Stomach (tissue), 7 donors: Measurements from ENCODE around the genes STAG1 and ZBTB38.

DNA sequence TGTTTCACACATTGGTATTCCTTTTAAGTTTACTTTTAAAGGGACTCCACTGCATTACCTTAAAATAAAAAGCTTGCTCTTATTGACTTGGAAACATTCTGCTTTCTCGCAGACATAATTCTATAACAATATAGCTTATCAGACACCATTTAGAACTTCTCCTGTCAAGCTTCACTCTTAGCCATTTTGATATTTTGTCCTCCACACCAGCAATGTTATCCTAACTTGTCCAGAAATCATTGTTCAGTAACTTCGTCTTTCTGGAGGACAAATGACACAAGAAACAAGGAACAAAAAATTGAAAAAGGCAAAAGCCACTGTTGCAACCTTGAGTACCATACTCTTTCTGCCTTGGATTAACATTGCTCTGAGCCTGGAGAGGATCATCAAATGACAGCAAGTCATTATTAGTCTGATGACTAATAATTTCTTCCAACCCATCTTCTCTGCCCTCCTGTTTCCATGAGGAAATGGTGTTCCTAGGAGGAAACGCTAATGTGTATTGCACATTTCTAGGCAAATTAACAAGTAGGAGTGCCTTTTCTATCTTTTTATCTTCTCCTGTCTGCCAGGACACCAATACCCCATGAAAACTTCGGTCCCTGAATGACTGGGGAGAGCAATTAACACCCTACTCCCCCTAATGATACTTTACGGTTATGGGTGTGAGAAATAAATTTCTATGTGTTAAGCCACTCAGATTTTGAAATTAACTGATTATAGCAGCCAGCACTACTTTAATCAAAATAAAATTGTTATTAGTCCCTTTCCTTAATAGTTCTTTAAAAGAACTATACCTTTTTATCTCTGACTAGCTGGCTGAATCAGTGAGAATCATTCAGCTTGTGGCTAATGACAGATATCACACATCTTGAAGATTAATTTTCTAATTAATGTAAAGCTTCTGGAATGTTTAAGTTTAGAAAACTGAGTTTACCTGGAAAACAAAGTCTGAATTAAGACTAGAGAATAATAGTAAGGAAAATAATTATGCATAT is 154.0 kb downstream of the PCCB start:
- PRO-cap = no peak
- RAMPAGE, long total RNA, 5 experiments = start-site peak on the minus strand in 1 of 5 experiments, centred at position 552 of the sequence, 15 reads per replicate
- RRBS = no CpG with 5 or more reads among the region's 5 CpGs

DNA sequence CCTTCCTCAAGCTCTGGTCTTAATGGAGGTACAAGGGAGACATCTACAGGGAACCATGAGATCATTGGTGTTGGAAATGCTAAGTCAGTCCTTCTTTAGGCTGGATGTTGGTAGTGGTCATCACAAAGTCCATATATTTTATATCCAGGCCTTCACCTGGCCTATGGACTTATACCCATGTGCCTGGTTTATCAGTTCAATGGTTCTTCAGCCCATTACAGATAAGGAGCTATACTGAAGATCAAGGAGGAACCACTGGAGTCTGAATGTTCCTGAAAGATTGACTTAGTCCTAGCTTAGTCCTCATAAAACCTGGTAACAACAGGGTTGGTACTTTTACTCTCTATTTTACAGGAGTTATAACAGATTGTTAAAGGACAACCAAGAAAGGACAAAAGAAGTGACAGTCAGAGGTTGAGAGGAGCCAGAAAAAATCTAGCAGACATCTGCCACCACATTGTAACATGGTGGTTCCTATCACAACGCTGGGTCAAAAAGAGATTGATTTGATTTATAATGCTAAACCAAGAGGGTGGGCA is 134.8 kb downstream of the STAG1 start:
- PRO-cap = no peak
- RAMPAGE, long total RNA, 5 experiments = no peak in any of the 5 experiments
- RRBS = no CpG with 5 or more reads among the region's 1 CpG

DNA sequence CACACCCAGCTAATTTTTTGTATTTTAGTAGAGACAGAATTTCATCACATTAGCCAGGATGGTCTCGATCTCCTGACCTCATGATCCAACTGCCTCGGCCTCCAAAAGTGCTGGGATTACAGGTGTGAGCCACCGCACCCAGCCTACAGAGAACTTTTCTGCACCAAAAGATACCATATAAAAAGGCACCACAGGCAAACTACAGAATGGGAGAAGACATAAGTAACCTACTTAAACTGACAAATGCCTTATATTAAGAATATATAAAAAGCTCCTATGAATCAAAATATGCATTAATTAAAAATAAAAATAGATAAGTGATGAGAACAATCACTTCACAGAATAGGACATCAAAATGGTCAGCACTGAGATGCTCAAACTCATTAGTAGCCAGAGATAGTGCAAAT is 40.0 kb downstream of the STAG1 start:
- PRO-cap = no peak
- RAMPAGE, long total RNA, 5 experiments = start-site peak on the minus strand in 2 of 5 experiments, centred at position 161 of the sequence, 7 to 11 reads per replicate
- RRBS = no CpG with 5 or more reads among the region's 3 CpGs

- PRO-cap = bidirectional peak, plus-strand start at chr3:136751937, minus-strand start at chr3:136751783; unidirectional peak, minus-strand start at chr3:136752046; unidirectional peak, minus-strand start at chr3:136752107; bidirectional peak, plus-strand start at chr3:136752671, minus-strand start at chr3:136752378
- RAMPAGE, long total RNA, 5 experiments = start-site peak on the minus strand in 5 of 5 experiments, at chr3:136752205-136752540 at its widest, 21 to 210 reads per replicate
- RRBS = 1% methylated on average over 69 of the region's 131 CpGs
Measured at GRCh38 chr3:136751627-136752568, at the start of gene STAG1. STAG1 (minus strand) TSS chr3:136752378.

DNA sequence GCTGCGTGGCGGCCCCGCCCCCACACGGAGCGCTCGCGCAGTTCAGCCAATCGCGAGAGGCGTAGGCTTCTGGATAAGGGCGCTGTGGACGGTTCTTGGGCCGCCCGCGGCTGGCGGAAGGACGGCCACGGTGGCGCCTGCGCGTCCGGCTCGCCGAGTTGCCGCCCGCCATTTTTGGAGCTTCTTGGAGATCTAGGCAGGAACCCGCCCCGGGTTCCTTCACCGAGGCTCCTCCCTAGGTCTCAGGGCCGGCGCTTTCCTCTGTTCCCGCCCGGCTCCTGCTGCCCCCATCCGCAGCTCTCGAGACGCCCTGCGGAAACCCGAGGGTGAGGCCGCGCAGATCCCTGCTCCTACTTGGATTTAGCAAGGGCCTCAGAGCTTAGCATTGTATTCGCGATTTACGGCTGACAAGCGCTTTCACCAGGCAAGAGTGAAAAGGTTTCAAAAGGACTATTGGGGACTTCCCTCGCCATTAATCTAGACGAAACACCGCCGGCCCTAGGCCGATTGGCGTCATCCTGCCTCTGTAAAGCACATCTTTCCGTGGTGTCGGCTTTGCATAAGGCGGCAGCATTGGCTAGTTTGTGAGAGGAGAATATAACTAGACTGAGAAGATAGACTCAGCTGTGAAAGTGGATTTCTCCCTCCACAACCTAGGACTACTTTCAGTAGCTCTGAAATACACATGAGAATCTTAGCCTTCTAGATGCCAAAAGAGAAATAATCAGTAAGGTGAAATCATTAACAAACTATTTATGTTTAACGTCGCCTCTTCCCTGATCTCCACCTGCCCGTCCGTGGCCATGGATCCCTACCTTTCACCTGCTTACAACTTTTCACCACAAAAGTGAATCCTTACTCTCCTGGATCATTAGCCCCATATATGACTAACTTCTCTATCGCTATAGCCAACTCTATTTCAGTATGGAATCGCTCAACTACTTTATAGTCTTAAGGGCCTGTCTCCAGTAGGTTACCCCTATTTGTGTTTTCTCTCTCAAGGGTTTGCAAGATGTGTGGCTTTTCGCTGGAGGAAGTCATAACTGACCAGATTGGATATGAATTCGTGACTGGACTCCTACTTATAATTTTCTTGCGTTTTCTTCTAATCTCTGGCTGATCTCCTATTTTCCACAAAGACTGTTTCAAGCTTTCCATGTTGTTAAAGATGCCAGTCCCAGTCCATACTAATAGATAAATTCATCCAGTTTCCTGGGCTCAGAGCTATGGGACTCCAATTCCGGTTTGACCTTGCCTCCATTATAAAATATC is 827 bp upstream of the STAG1 start:
- PRO-cap = bidirectional peak, plus-strand start at position 103 of the sequence, minus-strand start outside the sequence; bidirectional peak, plus-strand start at position 536 of the sequence, minus-strand start at position 531 of the sequence
- RAMPAGE, long total RNA, 5 experiments = no peak in any of the 5 experiments
- RRBS = 3% methylated on average over 7 of the region's 63 CpGs

GRCh38 chr3:136893631-136894203 is 31.7 kb downstream of the NCK1 start:
- PRO-cap = no peak
- RAMPAGE, long total RNA, 5 experiments = no peak in any of the 5 experiments
- RRBS = no CpG with 5 or more reads among the region's 3 CpGs

GRCh38 chr3:136969425-136969907 is 11.7 kb downstream of the IL20RB start:
- PRO-cap = no peak
- RAMPAGE, long total RNA, 5 experiments = no peak in any of the 5 experiments
- RRBS = no CpG with 5 or more reads among the region's 21 CpGs

- PRO-cap = no peak
- RAMPAGE, long total RNA, 5 experiments = no peak in any of the 5 experiments
- RRBS = no CpG with 5 or more reads among the region's 5 CpGs
Measured at GRCh38 chr3:137009933-137010448, 52.2 kb downstream of the IL20RB start.

DNA sequence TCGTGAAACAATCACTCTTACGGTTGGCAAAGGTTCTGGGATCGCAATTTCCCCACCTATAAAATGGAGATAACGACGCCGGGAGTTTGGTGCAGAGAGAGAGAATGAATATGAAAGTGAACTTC is 246 bp upstream of the ARMC8 start:
- PRO-cap = no peak
- RAMPAGE, long total RNA, 5 experiments = no peak in any of the 5 experiments
- RRBS = 1% methylated on average over 3 of the region's 6 CpGs

DNA sequence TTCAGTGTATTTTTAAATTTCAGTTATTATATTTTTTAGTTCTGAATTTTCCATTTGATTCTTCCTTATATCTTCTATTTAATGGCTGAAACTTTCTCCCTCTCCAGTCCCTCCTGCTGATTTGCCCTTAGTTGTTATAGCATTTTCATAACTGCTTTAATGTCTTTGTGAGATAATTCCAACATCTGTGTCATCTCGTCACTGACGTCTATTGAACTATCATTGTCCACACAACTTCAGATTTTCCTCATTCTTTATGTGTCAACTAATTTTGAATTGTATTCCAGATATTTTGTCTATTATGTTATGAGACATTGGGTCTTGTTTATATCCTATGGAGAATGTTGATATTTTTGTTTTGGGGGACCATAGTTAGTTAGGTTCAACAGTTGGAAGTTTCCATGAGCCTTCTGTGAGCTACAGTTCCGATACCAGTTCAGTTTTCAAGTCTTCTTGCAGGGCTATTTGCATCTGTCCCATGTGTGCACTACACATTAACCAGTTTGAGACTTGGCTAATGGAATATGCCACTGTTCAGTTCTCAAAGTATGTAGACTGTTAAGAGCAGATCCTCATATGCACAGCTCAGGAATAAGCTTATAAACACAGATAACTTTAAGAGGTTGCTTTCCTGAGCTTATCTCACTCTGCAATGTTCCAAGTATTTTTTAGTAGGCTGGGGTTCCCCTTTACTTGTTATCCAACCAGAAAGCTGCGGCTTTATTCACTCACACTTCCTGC is 108.9 kb downstream of the PIK3CB start:
- PRO-cap = no peak
- RAMPAGE, long total RNA, 5 experiments = start-site peak on the minus strand in 1 of 5 experiments, centred at position 555 of the sequence, 6 reads per replicate
- RRBS = no CpG with 5 or more reads among the region's 4 CpGs

DNA sequence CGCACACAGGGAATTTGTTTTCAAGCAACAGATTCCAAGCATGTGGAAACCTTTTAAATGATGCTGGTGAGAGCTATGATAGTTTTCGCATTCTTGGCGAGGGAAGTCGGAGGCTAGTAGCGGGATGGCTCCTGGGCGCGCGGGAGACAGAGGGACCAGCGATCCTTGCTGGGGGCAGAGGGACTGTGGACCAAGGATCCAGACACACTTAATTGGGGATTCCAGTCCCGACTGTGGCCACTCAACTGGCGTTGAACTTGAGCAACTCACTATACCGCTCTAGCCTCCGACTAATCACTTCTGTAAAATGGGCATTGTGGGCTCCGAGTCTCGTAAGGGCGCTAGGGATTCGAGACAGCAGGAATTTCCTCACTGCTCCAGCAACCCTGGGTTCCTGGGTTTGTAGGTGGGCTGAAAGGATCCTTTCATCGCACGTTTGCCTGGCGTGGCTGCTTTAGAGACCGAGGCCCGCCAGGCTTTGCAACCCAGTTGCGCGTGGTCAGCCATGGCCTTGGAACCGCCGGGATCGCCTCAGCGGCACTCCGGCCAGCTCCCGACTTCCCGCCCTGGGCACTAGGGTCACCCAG is 10.2 kb downstream of the FOXL2 start:
- PRO-cap = no peak
- RAMPAGE, long total RNA, 5 experiments = no peak in any of the 5 experiments
- RRBS = 4% methylated on average over 3 of the region's 31 CpGs

DNA sequence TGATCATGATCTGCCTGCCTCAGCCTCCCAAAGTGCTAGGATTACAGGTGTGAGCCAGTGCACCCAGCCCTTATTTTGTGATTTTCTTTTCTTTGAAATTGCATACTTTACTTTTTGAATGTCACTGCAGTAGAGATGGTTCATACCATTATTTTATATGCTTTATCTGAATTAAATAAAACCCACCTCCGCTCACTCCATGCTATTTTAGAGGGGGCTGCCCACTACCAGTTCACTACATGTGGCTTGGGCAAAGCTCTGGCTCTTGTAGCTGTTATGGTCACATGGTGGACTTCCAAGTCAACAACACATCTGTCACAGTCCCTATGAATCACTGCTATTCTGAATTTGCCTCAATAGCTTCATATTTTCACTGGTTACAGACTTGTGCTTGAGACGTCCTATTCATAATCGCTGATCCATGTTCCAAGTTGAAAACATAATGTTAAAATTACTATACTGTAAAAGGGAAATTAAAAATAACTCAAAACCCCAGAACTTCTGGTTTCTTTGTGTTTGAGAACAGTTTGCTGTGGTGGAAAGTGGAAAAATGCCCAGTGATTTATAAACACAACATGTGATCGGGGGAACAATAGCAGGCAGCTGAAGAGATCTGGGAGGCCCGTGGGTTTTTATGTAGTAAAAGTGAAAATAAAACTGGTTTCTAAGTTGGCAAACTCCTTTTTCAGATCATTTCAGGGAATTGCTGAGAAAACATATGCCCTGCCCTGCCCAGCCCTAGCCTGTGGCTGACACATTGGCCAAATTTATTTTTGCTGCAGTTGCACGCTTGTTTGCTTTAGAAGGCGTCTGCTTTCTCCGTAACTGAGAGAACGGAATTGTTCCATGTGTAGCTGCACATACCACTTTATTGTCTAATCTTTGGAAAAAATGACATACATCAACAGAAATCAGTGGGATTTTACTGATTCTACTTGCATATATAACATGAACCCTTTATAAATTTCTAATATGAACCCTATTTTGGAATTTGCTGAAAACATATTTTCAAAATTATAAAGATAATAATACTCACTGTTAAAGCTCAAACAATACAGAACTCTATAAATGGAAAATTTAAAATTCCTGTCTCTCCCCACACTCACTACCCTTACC is 128.9 kb upstream of the PRR23C start:
- PRO-cap = no peak
- RAMPAGE, long total RNA, 5 experiments = no peak in any of the 5 experiments
- RRBS = no CpG with 5 or more reads among the region's 9 CpGs

DNA sequence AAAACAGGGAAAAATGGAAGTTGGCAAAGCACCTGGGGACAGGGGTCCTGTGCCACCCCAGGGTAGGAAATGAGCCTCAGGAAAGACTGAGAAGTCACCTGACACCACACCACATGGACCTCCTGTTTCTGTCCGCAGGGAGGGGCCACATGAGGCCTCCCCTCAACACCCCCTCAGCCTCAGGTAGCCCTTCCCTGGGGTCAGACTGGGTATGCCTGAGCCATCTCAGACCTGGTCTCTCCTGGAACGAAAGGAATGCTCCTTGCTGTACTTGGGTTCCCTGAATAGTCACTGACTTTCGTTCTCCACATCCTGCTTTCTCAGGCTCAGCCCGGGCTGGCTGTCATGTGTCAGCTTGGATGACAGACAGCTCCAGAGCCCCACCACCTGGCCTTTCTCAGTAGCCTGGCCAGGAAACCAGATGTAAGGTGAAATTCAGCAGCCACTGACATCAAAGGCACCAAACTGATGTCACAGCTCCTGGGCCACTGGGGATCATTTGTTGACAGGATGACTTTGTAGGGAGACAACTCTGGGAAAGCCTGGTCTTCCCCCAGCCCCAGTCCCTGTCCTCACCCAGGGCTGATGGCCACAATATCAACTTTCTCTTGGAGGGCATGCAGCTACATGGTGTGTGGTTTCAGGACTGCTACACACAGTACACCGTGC is 141.5 kb upstream of the MRPS22 start:
- PRO-cap = no peak
- RAMPAGE, long total RNA, 5 experiments = no peak in any of the 5 experiments
- RRBS = no CpG with 5 or more reads among the region's 5 CpGs

DNA sequence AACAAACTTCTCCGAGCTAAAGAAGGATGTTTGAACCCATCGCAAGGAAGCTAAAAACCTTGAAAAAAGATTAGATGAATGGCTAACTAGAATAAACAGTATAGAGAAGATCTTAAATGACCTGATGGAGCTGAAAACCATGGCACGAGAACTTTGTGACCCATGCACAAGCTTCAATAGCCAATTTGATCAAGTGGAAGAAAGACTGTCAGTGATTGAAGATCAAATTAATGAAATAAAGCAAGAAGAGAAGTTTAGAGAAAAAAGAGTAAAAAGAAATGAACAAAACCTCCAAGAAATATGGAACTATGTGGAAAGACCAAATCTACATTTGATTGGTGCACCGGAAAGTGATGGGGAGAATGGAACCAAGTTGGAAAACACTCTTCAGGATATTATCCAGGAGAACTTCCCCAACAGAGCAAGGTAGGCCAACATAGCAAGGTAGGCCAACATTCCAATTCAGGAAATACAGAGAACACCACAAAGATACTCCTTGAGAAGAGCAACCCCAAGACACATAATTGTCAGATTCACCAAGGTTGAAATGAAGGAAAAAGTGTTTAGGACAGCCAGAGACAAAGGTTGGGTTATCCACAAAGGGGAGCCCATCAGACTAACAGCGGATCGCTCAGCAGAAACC is 16.4 kb upstream of the COPB2 start:
- PRO-cap = no peak
- RAMPAGE, long total RNA, 5 experiments = start-site peak on the plus strand in 1 of 5 experiments, centred at position 447 of the sequence, 5 reads per replicate
- RRBS = no CpG with 5 or more reads among the region's 6 CpGs

DNA sequence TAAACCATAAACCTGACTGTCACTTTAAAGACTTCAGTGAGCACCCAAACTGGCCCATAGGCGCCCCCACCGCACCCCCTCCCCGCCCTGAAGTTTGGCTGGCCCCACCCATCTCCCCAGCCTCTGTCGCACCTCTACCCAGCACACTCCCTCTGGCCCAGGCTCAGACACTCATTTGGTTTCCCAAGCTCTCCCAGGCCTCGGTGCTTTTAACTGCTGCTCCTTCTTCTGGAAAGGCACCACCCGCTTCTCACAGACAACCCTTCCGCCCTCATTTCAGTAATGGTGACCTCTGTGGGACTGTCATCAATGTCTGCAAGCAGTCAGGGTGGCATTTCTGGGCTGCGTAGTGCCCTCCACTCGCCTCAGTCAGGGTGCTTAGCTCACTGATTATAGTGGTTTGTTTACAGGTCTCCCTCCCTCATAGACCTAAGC is 367.6 kb upstream of the TRIM42 start:
- PRO-cap = no peak
- RAMPAGE, long total RNA, 5 experiments = no peak in any of the 5 experiments
- RRBS = no CpG with 5 or more reads among the region's 9 CpGs

DNA sequence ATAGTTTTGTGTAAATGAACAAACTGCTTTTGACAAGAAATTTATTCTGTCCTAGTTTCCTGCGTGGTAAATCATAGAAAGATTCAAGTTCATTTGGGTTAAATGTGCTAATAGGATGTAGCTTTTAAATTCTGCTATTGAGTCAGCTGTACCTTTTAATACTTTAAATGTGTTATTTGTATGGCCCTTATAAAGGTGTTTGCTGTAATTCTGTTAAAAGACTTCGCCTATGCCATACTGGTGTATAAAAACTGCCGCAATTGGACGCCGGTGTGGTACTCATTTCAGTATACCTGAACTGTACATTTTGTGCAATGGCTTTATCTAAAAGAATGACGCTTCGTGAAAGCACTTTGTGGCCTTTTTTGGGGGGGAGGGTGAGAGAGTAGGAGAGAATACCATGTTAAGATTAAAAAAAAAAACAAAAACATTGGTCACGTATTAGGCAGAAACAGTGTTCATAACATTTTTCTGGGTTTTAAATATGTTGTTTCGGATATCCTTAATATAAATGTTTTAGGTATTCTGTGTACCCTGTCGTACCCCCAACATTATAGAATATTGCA is 36.0 kb downstream of the SLC25A36 start:
- PRO-cap = no peak
- RAMPAGE, long total RNA, 5 experiments = no peak in any of the 5 experiments
- RRBS = no CpG with 5 or more reads among the region's 10 CpGs

- PRO-cap = bidirectional peak, plus-strand start at chr3:141368504, minus-strand start at chr3:141368266; bidirectional peak, plus-strand start at chr3:141368752, minus-strand start at chr3:141368777
- RAMPAGE, long total RNA, 5 experiments = start-site peak on the plus strand in 4 of 5 experiments, at chr3:141368303-141368786 at its widest, 17 to 53 reads per replicate
- RRBS = 9% methylated on average over 12 of the region's 31 CpGs
Measured at GRCh38 chr3:141367948-141369157, at the start of gene ZBTB38. ZBTB38 (plus strand) TSS chr3:141368504.

GRCh38 chr3:141383504-141384274 is 15.4 kb downstream of the ZBTB38 start:
- PRO-cap = unidirectional peak, minus-strand start at chr3:141383778
- RAMPAGE, long total RNA, 5 experiments = no peak in any of the 5 experiments
- RRBS = no CpG with 5 or more reads among the region's 14 CpGs

GRCh38 chr3:141410207-141411216 is 42.2 kb downstream of the ZBTB38 start:
- PRO-cap = bidirectional peak, plus-strand start at chr3:141410707, minus-strand start at chr3:141410566
- RAMPAGE, long total RNA, 5 experiments = no peak in any of the 5 experiments
- RRBS = no CpG with 5 or more reads among the region's 7 CpGs

DNA sequence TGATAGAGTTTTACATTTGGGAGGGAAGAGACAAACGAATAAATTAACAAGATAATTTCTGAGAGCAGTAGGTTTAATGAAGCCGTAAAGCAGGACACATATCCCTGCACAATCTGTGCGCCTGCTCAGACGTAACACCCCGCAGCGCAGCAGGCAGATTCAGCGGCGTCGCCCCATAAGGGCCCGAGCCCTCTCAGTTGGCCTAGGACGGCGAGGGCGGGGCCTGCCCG is 261 bp upstream of the RNF7 start:
- PRO-cap = bidirectional peak, plus-strand start outside the sequence, minus-strand start at position 170 of the sequence
- RAMPAGE, long total RNA, 5 experiments = no peak in any of the 5 experiments
- RRBS = no CpG with 5 or more reads among the region's 14 CpGs